Hair follicle dermal papilla cell (primary cell): Measurements from ENCODE around the genes FAM53C and REEP2.

DNA sequence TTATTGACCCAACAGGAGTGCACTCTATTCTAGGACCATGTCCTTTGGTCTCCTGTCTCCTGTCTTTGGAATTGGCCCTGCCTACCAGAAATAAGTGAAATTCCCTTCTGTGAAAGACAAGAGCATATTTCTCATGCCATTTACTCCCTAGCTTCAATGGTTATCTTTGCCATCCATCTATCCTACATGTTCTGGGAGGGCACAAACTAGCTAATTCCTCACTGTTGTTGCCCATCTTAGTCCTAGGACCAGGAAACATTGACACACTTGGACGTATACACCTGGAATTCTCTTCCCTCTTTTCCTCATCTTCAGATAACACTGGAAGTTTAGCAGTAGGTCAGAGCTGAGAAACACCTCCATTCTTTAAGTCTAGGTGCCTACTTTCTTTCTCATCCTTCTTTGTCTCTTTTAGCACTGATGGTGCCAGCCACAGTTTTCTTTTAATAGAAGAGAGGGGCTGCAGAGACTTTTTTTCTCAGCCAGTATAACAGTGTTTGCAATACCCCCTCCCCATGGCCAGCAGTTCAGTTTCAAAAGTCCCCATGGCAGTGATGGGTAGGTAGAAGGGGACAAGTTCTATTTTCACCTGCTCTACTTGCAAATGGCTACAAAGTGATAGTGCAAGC, 310.9 kb upstream of the TRPC7 start:
- CAGE, long polyA plus RNA = no peak

GRCh38 chr5:137263945-137264442, 235.1 kb downstream of the SPOCK1 start:
- CAGE, long polyA plus RNA = no peak

DNA sequence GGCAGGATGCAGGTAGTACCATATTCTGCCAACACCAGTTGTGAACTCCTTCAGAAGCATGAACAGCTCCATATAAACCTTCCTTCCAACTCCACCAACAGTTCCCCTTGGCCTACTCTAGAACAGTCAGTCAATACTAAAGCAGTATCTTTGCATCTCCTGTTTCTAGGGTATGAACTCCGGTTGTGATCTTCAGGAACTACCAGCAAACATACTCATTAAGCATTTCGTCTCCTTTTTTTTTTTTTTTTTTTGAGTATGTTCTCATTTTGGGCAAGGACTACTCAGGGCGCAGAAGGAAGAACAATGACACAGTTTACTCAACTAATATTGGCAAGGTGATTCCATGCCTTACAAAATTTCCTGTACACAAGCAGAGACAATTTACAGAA, 197.7 kb downstream of the SPOCK1 start:
- CAGE, long polyA plus RNA = no peak

- CAGE, long polyA plus RNA = no peak
These were observed 113.0 kb downstream of the KLHL3 start for GRCh38 chr5:137622730-137623387.

GRCh38 chr5:137880167-137880875, 8.9 kb upstream of the PKD2L2 start:
- CAGE, long polyA plus RNA = no peak

DNA sequence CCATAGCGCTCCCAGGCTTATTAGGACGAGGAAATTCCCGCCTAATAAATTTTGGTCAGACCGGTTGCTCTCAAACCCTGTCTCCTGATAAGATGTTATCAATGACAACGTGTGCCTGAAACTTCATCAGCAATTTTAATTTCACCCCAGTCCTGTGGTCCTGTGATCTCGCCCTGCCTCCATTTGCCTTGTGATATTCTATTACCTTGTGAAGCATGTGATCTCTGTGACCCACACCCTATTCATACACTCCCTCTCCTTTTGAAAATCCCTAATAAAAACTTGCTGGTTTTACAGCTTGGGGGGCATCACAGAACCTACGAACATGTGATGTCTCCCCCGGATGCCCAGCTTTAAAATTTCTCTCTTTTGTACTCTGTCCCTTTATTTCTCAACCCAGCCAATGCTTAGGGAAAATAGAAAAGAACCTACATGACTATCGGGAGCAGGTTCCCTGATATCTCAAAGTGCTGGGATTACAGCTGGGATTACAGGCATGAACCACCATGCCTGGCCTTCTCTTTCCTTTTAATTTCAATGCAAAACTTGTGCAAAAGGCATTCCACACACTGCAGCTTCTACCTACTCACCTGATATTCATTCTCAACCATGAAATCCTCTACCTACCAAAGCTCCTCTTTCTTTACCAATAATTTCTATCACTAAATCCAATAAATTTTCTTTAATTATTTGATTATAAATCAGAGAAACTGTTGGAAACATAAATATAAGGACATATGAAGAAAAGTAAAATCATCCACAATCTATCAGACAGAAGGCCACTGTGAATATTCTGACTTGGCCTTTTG, 55.5 kb downstream of the FAM13B start:
- CAGE, long polyA plus RNA = no peak

GRCh38 chr5:138032045-138032621, 746 bp downstream of the FAM13B start:
- CAGE, long polyA plus RNA = no peak

- CAGE, long polyA plus RNA = no peak
These were observed 752 bp upstream of the FAM13B start for GRCh38 chr5:138033314-138034348.

DNA sequence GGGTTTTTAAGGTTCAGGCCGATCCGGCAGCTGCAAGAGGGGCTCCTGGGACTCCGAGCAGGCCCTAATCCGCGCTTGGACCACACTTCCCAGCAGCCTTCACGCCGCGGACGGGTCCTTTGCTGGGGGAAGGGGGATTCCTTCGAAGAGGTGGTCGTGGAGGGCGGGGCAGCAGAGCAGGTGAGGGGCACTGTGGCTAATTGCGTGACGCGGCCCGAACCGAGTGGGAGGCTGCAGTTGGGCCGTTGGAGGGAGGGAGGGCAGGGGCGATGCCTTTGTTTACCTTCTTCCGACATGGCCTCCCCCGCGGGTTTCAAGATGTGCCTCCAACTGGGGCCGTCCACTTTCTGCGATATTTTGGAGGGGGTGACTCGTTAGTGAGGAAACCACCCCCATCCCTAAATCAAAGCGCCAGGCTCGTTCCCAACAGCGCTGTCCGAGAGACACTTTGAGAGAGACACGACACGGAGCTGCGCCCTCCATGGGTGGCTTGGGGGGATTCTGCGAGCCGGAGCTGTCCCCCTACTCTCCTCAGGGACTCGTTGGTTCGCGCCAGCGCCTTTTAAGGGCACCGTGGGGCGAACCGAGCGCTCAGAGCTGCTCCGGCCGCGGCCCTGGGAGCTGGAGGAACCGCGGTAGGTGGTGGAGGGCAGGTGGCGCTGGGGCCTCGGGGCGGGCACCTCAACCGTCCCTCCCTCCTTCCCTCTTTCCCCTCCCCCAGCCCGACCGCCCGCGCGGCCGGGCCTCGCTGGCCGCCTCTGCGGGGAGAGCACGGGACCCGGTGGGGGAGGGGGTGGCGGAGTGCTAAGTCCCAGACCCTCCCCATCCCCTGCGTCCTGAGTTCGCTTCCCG, at the start of gene FAM53C:
Gene FAM53C, plus strand, starts transcription at position 594 of the 852 bp plus-strand sequence.
- CAGE, long polyA plus RNA = no peak

- CAGE, long polyA plus RNA = no peak
These were observed 143 bp upstream of the KDM3B start for GRCh38 chr5:138352457-138352626.

- CAGE, long polyA plus RNA = no peak
These were observed 38.4 kb downstream of the KDM3B start for GRCh38 chr5:138390730-138391410.

- CAGE, long polyA plus RNA = no peak
These were observed at the start of gene REEP2 for GRCh38 chr5:138438646-138439334. Gene REEP2, plus strand, starts transcription at chr5:138439057.

DNA sequence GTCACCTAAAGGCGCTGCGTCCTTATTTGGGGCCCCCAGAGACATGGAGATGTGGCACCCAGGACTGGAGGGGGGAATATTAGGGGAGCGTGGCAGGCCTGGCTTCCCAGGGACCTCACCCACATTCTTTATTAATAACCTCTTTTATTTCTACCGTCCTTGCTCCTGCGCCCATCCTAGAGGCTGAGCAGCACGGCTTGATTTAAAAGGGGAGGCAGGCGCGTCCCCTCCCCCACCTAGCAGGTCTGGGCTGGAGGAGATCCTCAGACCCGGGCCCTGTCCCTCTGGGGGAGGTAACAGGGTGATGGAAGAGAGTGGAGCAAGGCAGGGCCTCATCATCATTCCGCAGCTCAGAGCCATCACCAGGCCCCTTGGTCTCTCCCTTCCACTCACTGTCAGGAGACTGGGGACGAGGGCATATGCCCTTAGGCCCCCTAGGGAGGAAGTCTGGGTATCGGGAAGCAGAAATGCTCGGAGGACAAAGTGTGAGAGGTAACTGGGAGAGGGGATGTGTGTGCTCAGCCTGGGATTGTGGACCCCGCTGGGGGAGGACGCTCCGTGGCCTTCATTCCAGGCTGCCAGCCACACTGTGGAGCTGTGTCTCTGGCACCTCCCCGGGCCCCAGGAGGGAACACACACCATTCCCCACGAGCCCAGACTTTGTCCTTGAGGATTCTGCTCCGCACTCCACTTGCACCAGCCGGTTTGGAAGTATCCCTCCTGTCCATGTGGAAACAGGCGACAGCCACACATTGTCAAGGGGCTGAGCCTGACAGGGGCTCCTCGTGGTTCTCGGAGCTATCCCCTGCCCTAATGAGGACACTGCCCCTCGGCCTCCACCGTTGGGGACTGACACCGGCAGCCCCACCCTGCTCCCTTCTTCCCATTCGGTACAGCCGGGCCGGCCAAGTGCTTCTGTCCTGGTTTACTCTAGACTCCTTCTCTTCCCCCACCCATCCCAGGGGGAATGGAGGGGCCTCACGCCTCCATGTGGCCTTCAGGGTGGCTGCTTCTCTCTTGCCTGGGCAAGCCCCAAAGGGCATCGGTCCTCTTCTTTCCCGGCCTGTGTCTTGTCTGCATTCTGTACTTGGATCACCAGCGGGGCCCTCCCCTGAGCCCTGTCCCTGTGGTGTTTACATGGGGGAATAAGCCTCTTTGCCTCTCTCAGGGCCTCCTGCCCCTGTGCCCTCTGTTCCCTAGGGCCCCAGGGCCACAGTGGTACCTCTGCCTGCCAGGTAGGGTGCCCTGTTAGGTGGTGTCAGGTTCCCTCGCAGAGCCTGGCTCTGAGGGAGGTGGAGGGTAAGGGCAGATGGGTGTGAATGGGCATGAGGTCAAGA, 946 bp downstream of the REEP2 start:
- CAGE, long polyA plus RNA = no peak

DNA sequence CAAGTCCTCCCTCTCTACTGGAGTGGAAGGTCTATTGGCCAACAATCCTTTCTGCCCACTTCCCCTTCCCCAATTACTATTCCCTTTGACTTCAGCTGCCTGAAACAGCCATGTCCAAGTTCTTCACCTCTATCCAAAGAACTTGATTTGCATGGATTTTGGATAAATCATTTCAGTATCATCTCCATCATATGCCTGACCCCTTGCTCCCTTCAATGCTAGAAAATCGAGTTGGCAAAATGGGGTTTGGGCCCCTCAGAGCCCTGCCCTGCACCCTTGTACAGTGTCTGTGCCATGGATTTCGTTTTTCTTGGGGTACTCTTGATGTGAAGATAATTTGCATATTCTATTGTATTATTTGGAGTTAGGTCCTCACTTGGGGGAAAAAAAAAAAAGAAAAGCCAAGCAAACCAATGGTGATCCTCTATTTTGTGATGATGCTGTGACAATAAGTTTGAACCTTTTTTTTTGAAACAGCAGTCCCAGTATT, 3.0 kb downstream of the EGR1 start:
- CAGE, long polyA plus RNA = no peak

- CAGE, long polyA plus RNA = no peak
These were observed 6.7 kb downstream of the EGR1 start for GRCh38 chr5:138471999-138472432.

DNA sequence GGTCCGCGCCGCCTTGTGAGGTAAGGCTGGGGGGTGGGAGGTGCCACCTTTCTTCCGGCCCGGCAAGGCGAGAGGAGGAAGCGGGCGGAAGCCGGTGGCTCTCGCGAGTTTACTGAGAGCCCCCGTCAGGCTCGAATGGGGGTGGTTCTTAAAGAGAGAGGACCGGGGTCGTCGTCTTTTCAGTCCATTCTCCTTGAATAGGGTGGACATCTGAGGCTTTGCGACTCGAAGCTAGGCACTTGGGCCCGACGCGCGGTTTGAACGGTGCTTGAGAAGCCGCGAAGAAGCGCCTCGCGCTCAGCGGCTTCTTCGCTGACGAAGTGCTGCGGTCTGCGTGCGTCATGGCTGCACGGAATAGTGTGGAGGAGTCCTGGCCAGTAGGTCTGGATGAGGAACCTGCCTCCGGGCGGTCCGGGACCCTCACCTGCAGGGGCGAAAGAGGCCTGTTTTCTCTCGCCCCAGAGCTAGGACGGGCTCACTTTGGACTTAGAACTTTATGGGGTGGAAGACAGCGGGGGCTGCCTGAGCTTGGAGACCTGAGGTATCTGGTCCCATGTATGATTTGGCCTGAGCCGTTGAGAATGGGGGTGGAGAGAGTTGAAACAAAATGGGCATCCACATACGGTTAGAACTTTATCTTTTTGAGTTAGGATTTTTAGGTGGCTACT, 483 bp upstream of the ETF1 start:
- CAGE, long polyA plus RNA = no peak

GRCh38 chr5:138557141-138557754, 14.2 kb upstream of the ETF1 start:
- CAGE, long polyA plus RNA = no peak

DNA sequence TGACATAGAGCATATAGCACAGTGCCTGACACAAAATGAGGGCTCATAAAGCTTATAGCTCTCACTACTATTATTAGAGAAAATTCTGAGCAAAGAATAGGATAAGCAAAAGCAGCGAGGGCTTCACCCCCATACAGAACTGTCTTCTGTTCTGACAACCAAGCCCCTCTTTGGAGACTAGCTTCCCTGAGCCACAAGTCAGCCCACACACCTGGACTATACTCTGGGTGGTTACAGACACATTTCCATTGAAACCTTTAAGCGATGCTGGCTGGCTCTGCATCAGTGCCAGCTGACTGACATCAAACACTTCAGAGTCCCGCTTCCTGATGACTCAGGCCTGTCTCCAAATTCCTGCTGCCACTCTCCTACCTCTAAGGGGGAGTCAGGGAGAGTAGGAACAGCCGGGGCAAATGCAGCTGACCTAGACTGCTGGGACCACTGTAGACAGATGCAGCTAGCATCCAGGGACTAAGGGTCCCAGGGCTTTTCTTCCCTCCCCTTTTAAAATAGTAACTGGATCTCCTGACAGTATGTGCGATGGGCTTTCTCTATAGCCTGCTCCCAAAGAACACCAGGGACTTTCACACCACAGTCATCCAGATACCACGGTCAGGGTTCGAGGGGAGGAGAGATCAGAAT, 59.4 kb downstream of the SIL1 start:
- CAGE, long polyA plus RNA = no peak

GRCh38 chr5:139262520-139263214, 30.9 kb upstream of the MATR3 start:
- CAGE, long polyA plus RNA = no peak

DNA sequence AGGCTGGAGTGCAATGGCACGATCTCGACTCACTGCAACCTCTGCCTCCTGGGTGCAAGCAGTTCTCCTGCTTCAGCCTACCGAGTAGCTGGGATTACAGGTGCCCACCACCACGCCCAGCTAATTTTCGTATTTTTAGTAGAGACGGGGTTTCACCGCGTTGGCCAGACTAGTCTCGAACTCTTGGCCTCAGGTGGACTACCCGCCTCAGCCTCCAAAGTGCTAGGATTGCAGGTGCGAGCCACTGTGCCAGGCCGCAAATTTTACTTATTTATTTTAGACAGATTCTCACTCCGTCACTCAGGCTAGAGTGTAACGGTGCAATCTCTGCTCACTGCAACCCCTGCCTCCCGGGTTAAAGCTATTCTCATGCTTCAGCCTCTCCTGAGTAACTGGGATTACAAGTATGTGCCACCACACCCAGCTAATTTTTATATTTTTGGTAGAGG, 22.8 kb downstream of the MATR3 start:
- CAGE, long polyA plus RNA = no peak